ENCODE measurements around the gene ATG10.

DNA sequence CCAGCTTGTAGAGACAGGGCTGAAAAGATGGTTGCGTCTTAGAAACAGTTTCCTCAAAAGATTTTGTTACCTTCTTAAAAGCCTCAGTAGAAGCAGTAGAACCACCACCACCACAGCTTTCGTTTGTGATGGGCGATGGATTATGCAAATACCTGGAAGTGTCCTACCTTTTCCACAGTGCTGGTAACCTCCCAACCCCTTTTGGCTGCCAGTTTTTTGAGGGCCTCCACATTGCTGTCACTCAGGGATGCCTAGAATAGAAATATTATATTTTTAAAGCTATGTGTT is 41.1 kb downstream of the ZCCHC9 start:
- RRBS = no CpG with 5 or more reads among the region's 3 CpGs

GRCh38 chr5:81749305-81750250 is 1.3 kb downstream of the SSBP2 start:
- RRBS = 2% methylated on average over 19 of the region's 56 CpGs

DNA sequence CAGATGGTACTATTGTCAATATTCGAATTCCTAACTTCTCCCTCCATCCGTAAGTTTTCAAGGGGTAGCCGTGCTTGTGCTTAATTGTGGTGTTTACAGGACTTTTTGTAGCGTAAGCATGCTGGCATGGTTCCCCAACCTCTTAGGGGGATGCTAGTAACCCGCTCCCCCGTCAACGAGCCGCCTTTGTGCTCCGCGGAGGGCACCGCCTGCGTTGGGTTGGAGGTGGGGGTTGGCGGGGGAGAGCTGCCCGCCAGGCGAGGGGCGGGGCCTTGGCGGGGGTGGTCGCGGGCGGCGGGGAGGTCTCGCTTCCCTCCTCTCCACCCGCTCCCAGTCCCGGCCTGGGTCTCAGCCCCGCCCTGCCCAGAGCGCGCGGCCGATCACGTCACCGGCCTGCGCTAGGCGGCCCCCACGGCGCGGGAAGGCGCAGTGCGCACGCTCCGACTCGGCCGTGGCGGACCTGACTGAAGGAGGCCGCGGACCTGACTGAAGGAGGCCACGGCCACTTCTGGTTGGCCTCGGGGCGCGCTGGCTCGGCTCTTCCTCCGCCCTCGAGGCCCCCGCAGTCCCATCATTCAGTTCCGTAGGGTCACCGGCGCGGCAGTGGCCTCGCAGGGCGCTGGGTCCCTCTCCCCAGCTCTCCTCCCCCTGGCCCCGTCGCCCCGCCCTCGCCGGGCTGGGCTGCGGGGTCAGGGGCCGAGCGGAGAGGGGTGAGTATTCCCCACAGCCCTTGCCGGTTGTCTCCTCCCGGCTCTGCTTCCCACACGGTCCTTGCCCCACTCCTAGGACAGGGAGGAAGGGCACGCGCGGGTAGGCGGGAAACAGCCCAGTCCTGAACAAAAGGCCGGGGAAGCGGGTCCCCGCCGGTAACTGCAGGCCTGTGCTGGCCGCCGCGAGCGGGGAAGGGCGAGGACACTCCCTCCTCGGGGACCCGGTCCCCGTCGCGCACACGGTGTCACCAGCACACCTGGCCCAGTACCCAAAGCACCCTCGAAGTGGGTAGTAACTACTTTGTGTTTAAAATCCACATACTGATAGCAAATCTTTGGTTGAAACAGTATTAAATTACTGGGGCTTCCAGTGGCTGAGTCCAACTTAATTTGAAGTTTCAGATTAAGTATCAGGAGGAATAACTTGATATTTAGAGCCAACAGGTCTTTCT is at the start of gene ATG10:
Gene ATG10, plus strand, starts transcription at position 427 of the 1,162 bp plus-strand sequence.
- RRBS = 2% methylated on average over 34 of the region's 90 CpGs

- RRBS = no CpG with 5 or more reads among the region's 4 CpGs
Measured at GRCh38 chr5:82277247-82277589, 936 bp downstream of the RPS23 start.

GRCh38 chr5:82347119-82348037 is 69.2 kb upstream of the RPS23 start:
- RRBS = no CpG with 5 or more reads among the region's 14 CpGs

GRCh38 chr5:82406130-82406735 is 128.1 kb upstream of the RPS23 start:
- RRBS = no CpG with 5 or more reads among the region's 13 CpGs

- RRBS = no CpG with 5 or more reads among the region's 2 CpGs
Measured at GRCh38 chr5:82539042-82539392, 260.9 kb upstream of the RPS23 start.

- RRBS = no CpG with 5 or more reads among the region's 47 CpGs
Measured at GRCh38 chr5:83473371-83474268, 2.1 kb downstream of the VCAN start.

- RRBS = under 1% methylated on average over 14 of the region's 42 CpGs
Measured at GRCh38 chr5:83474269-83474835, 2.8 kb downstream of the VCAN start.

- RRBS = no CpG with 5 or more reads among the region's 5 CpGs
Measured at GRCh38 chr5:83539962-83540512, 68.5 kb downstream of the VCAN start.

GRCh38 chr5:83619369-83619911 is 101.2 kb downstream of the HAPLN1 start:
- RRBS = no CpG with 5 or more reads among the region's 3 CpGs

DNA sequence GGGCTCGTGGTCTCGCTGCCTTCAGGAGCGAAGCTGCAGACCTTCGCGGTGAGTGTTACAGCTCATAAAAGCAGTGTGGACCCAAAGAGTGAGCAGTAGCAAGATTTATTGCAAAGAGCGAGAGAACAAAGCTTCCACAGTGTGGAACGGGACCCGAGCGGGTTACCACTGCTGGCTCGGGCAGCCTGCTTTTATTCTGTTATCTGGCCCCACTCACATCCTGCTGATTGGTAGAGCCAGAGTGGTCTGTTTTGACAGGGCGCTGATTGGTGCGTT is 49.0 kb upstream of the COX7C start:
- RRBS = no CpG with 5 or more reads among the region's 12 CpGs

DNA sequence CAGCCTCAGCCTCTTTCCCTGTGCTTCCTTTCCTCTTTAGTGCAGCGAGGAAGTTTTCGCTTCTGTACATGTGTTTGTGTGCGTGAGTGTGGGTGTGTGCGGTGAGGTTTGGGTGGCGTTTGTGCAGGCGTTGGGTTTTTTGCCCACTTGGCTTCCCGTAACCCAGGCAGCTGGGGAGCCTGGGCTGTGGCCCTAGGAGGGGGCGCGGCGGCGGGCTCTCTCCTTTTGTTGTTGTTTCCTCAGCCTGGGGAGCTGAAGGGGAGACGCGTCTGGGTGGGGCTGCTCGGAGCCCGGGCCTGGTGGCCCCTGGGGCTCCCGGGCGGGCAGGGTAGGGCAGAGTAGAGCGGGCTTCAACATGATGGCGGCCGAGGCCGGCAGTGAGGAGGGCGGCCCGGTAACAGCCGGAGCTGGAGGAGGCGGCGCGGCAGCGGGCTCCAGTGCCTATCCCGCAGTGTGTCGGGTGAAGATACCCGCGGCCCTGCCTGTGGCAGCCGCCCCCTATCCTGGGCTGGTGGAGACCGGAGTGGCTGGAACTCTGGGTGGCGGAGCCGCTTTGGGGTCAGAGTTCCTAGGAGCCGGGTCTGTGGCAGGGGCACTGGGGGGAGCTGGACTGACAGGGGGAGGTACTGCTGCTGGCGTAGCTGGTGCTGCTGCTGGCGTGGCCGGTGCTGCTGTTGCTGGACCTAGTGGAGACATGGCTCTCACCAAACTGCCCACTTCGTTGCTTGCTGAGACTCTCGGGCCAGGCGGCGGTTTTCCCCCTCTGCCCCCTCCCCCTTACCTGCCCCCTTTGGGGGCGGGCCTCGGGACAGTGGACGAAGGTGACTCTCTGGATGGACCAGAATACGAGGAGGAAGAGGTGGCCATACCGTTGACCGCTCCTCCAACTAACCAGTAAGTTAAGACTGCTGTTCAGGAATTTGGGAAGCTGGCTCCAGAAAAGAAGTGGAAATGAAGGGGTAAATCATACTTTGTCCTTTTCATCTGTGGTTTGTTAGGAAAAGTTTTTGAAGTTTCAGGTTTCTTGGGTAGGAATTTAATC is 735 bp downstream of the RASA1 start:
- RRBS = 2% methylated on average over 18 of the region's 50 CpGs

DNA sequence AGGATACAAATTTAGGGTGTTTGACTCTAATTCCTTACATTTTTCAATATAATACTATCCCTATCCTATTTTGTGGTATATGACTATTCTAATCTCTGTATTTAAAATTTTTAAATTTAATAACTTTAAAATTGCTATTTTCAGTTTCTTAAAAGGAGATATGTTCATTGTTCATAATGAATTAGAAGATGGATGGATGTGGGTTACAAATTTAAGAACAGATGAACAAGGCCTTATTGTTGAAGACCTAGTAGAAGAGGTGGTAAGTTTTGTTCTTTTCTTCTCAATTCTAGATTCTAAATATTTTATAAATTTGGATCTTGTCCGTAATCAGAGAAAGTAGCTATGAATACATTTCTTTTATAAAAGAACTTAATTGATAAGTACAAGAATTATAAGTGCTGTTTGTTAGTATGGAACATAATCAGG is 70.2 kb downstream of the RASA1 start:
- RRBS = no CpG with 5 or more reads among the region's 1 CpG

- RRBS = no CpG with 5 or more reads among the region's 9 CpGs
Measured at GRCh38 chr5:88172722-88173305, 95.8 kb downstream of the TMEM161B start.

DNA sequence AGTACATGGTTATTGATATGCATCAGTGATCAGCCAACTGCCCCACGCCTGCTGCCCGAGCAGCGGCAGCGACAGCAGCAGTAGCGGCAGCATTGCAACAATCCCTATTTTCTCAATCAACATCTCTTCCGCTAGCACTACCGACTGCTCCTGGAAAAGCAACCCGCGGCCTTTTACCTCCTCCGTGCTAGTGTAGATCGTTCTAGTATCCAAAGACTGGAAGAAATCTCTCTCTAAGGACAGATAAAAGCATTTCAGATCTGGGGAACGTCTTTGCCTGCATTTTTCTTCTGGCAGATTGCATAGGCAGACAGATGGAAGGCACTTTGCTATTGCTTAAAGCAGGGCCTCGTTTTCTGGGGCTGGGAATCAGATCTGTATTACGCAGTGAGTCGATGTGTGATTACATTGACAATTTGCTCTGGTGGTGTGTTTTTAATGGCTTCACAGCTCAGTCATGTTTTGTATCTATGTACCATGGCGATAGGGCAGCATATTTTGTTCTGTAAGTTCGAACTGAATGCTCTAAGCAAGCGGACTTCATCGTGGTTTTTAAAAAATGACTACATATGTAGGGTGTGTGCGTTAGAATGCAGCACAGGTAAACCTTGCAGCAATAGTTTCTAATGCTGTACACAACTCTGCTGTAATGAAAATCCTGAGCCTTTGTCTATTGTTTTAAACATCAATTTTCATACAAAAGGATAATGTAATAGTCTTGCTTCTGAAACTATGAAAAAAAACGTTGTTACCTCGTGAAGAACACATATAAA is 215.1 kb downstream of the MEF2C start:
- RRBS = no CpG with 5 or more reads among the region's 22 CpGs

DNA sequence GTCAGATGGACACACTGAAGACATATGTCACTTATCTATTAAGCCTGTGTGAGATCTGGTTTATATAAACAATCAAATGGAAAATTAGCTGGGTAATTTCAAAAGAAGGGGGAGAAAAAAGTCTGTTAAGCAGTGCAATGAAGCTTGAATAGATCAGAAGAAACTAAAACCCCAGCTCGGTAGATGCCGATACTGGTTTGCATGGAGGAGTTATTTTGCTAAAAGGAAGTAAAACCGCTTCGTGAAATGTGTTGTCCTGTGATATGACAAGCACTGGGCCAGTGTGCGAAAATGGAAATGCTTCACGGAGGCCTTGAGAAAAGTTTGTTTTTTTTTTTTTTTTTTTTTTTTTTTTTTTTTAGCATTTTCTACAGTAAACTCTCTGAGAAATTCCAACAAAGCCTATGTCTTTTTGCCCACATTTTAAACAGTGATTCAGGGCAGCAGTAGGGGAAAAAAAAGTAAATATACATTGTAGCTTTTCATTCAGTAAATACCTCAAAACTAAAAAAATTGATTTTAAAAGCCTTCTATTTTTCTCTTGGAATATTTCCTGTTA is 148.7 kb downstream of the MEF2C start:
- RRBS = no CpG with 5 or more reads among the region's 6 CpGs

DNA sequence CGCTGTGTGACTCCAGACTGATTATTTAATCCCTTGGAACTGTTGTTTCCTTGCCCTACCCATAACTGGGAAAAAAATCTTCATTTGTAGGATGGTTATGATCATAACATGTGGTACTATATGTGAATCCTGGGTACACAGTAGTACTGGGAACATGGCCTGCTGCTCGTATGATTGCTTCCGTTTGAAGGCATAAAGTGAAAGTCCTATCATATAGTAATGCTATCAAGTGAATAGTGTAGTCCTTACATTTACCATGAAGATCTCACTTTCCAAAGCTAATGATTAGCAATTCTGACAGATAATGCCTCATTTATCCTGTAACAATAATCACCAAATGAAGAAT is 53.2 kb downstream of the MEF2C start:
- RRBS = no CpG with 5 or more reads among the region's 3 CpGs

DNA sequence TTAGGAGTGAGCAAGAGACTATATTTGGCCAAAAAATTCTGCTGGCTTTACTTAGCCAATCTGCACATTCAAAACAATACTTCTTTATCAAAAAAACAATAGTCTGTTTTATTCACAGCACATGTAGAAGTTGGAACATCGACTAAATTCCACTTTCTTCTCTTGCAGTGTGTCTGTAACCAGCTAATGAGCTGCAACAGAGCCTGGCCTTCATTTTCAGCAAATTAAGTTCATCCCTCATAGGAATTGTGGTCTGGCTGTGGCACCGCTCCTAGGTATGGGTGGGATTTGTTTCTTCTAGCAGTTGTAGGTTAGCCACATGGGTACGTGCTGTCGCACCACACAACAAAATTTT is 59.8 kb upstream of the MEF2C start:
- RRBS = no CpG with 5 or more reads among the region's 4 CpGs

Data from foreskin fibroblast (primary cell).